Melanocyte of skin (primary cell): ENCODE measurements around a stretch of chr6.

- CAGE, long polyA plus RNA, 2 experiments: no peak in any of the 2 experiments
These were observed 9.8 kb downstream of the CCDC167 start for GRCh38 chr6:37489883-37490349.

DNA sequence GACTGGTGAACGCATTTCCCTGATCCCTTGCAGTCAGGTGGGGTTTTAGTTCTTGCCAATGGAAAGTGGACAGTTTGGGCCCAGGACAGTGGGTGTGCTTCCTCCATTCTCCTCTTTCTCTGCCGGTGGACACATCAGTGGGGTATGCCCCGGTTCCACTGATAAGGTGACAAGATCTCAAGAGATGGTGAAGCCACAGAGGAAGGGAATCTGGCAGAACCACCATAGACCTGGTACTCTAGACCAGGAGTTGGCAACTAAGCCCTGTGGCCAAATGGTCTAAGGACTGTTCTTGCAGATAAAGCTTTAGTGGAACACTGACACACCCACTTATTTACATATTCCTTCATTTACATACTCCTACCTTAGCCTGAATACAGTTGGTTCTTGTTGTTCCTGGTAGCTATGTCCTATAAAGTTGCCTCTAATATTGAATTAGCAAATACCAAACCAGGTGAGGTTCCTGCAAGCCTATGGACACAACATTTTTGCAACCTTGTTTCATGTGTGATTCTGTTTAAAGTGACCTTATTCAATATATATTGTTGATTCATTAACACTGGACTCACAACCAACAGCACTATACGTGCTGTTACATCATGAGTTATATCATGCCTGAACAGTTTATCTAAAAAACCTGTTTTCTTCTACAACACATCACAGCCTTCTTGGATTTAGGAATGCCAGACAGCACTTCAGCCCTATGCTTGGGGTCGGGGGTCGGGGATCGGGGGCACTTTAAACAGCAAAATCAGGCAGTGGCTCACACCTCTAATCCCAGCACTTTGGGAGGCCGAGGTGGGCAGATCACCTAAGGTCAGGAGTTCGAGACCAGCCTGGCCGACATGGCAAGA lies 2.6 kb downstream of the CCDC167 start:
- CAGE, long polyA plus RNA, 2 experiments: no peak in any of the 2 experiments

DNA sequence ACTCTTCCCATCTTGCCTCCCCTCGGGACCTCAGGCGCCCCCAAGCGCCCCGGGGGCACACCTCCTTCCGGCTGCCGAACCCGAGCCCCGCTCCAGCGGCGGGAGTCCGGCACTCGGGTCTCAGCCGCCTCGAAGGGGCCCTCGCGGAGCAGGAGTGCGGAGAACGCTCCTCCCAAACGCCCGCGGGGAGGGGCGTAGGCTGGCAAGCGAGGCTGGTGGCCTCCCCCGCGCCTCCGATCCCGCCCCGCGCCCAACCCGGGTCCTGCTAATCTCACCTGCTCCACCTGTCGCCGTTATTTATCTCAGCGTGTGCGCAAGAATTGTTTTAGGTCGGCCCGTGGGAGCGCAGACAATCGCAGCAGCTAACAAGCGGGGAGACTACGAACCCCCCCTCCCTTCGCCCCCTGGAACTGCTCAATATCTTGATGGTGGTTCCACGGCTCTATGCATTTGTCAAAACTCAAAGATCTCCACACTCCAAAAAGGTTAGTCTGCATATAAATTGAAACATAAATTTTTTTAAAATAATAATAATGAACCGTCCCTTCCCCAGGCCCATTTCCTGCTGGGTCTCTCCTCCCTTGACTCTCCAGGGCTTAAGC lies 1.3 kb upstream of the MDGA1 start:
- CAGE, long polyA plus RNA, 2 experiments: no peak in any of the 2 experiments

DNA sequence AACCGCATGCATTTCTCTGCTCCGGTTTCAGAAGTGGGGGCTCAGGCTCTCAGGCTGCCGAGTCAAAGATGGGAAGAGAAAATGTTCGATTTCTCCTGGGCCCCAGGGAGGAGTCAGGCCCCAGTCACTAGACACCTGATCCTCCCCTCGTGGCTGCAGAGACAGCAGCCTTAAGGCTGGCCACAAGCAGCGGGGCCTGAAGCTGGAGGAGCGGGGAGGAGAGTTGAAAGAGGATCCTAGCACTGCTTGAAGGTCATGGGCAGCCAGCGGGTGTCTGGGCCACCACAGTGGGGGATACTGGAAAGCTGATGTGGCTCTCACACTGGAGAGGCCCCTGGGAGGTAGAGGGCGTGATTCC lies 42.2 kb upstream of the ZFAND3 start:
- CAGE, long polyA plus RNA, 2 experiments: no peak in any of the 2 experiments

DNA sequence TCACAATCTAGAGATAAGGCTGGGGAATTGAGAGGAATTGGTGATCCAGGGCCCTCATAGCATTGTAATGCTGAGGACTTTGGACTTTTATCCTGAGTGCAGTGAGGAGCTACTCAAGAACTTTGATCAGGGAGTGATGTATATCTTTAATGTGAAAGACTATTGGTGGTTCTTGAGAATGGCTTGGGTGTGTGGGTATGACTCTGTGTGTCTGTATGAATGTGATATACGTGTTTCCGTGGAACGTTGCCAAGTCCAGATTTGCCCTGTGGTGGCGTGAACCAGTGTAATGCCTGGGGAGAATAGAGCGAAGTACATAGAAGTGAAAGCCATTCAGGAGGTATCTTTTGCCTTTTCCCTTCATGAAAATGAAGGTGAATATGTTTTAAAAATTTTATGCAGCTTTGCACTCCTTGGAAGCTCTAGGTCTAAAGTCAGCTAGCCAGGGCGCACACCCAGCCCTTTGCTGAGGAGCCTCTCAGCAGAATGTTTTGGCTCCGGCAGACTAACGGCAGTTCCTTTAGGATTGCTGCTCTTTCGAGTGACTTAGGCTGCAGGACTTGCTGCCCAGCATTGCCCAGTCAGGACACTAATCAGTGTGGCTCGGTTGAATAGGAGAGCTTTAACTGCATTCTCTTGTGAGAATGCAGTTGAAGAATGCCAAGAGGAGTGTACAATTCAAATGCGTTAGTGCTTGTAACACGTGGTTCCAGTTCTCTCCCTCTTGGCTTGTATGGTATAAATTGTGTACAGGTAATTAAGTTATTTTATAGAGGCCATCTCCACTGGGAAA lies 3.6 kb downstream of the ZFAND3 start:
- CAGE, long polyA plus RNA, 2 experiments: no peak in any of the 2 experiments

- CAGE, long polyA plus RNA, 2 experiments: no peak in any of the 2 experiments
These were observed 12.0 kb downstream of the ZFAND3 start for GRCh38 chr6:37831293-37832085.

DNA sequence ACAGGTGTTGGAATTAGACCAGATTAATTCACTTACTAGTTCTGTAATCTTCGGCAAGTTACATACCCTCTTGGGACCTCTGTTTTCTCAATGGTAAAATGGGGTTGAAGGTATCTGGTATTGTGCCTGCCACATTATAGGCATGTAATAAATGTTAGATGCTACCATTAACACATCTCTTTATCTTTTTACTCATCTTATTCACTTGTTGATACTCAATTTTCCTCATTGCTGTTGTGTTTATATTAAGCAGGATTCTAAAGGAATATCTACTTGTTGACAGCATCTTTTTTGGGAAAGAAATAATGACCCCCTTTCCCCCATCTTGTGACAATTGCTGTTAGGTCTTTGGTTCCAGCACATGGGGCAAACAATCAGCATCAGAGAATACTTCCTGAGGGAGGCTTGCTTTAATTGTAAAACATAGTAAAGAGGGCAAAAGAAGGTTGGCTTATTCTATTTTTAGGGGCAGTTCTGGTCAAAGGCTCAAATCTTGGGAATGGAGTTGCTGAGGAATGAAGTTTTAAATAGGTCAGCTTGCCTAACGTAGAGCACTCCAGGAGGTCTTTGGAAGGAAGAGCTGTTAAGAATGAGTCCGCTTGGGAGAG lies 108.4 kb downstream of the ZFAND3 start:
- CAGE, long polyA plus RNA, 2 experiments: no peak in any of the 2 experiments

DNA sequence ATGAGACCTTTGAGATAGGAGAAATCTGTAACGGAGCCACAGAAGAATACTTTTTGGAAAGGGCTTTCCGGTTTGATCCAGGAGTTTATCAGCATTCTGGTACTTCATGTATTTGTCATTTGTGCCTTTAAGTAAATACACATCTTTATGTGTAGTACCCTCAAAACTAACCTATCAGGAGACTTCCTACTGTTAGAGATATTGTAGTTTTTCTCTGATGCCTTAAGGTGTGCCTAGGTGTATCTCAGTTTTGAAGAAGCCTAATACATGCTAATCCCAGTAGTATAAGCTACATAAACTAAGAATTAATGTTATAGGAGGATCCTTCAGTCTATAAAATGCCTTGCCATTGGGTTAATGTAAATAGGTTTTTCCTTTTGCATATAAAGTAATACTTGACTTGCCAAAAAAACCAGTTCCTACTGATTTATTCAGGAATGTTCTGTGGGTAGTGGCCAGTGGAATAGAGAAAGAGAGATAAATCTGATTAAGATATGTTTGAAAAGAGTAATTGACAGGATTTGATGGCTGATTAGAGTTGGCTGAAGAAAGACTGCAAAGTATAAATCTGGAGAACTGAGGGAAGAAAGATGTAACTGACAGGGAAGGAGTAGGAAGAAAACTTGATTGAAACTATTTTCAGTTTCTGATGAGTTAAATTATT lies 273.4 kb downstream of the ZFAND3 start:
- CAGE, long polyA plus RNA, 2 experiments: no peak in any of the 2 experiments

DNA sequence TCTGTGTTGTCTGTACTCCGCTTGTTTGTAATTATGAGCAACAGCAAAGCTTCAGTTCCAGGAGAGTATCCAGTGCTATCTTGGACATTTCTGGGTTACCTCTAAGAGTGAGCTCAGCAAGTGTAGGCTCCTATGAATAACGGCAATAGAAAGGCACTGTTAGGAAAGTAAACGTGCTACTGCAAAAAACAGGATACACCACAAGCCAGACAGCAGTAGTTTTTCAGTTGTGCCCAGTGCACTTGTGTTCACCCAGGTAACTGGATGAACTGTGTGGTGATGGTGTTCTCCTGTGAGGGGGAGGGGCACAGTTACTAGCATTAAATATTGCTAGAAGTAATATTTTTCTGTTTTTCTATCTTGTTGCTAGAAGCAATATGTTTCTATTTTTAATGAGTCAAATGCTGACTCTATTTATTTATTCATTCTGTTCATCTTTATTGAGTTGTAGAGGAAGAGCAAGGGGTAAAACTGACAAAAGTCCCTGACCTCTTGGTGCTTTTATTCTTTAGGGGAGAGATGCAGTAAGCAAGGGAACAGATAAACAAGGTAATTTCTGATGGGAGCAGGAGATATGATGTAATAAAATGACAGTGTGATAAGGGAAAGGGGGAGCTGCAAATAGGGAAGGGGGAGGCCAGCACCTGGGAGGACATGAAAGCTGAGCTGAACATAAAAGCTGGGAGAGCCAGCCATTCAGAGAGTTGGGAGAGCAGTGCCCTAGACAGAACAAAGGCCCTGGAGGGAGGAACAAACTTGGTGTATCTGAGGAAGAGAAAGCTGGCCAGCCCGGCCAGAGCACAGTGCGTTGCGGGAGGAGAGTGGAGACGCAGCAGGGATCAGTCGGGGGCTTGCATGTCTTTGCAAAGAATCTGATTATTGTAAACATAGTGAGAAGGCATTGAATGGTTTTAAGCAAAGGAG lies 317.8 kb downstream of the ZFAND3 start:
- CAGE, long polyA plus RNA, 2 experiments: no peak in any of the 2 experiments

DNA sequence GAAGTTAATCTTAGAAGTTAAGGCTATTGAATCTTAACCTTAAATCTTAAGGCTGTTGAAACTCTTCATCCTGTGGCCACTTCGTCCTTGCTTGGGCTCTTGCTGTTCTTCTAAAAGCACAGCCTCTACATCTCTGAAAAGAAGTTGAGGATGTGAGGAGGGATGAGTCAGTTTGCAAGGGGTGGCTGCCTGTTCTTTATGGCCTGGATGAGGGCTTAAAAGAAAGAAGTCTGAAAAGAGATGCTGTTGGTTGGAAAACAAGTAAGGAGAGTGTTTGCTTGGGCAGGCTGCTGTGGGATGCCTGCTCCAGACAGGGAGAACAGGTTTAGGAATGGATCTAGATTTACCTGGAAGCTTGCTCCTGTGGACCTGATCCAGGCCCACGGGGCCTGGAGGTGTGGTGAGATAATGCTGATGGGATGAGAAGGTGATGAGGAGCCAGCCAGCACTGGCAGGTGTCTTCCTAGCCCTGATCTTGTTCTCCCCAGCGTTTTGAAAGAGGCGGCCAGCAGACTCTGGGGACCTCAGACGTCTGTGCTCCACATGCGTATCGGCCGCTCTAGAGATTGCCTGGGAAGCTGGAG lies 331.1 kb downstream of the ZFAND3 start:
- CAGE, long polyA plus RNA, 2 experiments: no peak in any of the 2 experiments

GRCh38 chr6:38155662-38156475 lies 336.3 kb downstream of the ZFAND3 start:
- CAGE, long polyA plus RNA, 2 experiments: no peak in any of the 2 experiments

GRCh38 chr6:38158419-38159186 lies 339.1 kb downstream of the ZFAND3 start:
- CAGE, long polyA plus RNA, 2 experiments: no peak in any of the 2 experiments

DNA sequence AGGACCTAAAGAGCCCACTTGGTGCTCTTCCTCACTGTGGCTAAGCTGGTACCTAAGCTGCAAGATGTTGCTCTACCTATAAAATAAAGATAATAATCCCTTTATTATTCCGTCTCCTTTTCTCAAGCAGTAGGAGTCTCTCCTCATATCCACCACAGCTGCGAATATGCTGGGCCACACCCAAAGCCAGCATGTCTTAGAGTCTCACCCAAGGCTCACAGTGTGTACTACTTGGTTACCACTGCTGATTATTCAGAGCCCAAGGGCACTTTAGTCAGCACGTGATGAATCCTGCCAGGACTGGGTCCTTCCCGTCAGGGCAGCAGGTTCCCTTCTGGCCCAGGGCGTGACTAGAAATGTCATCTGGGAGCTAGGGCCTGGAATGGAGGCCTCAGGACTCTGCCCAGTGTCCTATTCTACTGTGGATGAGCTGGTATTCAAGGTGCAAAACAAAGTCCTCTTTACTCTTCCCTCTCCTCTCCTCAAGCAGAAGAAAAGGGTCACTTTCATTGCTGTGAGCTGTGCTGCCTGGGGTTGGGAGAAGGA lies 320.4 kb downstream of the BTBD9 start:
- CAGE, long polyA plus RNA, 2 experiments: no peak in any of the 2 experiments

DNA sequence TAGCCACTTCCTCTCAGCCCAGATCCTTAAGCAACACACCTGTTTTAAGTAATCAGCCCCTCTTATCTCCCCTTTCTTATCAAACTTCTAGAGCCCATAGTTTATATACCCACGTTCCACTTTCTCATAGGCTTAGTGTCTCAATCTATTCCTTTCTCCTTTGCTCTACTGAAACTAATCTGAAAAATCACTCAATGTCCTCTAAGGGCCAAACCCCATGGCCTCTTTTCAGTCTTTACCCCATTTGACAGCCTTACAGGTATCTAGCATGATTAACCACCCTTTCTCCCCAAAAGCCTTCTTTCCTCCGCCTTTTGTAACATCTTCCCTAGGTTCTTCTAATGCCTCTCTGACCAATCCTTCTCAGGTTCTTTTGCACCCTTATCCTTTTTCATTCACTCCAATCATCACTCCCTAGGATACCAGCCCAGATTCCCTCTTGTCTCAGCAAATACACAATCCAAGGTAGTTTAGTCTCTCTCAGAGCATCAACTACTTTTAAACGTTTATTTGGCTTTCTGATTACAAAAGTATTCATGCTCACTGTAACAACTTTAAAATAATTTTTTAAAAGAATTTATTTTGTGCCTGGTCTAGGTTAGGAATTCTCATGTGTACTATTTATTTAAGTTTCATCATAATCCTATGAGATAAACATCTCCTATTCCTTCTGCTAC lies 239.4 kb downstream of the BTBD9 start:
- CAGE, long polyA plus RNA, 2 experiments: no peak in any of the 2 experiments

- CAGE, long polyA plus RNA, 2 experiments: no peak in any of the 2 experiments
These were observed 35.7 kb downstream of the BTBD9 start for GRCh38 chr6:38603950-38604517.

DNA sequence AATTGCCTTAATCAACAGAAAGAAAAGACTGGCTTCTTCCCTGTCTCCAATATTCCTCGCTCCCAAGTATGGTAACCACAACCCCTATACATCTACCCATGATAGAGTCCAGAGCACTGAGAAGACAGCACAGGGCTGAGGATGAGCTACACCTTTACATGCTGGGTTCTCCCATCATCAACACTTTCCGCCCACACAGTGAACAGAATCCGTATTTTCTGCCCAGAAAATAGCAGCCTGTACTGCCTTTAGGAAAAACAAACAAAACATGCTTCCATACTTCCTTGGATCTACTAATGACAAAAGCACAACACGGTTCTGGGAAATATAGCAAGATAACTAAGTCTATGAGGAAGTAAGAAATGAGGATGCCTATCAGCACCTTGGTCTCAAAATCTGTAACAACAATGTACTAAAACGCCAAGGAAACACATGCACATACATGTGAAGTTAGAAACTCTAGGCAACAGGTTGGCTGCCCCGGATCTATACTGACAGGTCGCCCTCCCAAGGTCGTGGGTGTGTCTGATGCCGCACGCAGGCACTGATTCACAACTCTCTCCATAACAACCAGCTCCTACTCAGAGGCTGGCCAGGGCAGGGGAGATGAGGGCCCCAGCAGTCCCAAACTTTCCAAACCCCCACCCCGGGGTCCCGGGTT lies 816 bp downstream of the BTBD9 start:
- CAGE, long polyA plus RNA, 2 experiments: no peak in any of the 2 experiments

DNA sequence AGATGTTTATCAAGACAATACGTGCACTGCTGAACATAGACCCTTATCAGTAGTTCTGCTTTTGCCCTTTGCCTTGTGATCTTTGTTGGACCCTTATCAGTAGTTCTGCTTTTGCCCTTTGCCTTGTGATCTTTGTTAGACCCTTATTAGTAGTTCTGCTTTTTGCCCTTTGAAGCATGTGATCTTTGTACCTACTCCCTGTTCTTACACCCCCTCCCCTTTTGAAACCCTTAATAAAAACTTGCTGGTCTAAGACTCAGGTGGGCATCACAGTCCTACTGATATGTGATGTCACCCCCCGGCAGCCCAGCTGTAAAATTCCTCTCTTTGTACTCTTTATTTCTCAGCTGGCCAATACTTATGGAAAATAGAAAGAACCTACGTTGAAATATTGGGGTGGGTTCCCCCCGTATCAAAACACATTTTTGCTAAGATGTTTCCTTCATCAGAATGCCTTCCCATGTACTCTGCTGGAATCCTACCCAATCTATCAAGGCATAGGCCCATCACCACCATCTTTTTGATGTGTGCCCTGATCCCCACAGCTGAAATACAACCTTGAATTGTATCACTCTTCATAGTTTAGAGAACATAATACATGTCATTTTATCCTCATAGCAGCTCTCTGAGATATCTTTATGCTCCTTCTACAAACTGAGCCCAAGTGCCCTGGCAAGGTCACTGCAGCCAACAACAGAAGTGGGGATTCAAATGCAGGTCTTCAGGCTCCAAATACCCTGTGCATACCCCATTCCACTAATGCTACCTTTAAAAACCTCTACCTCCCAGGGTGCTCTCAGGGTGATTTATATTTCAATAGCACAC lies 2.9 kb downstream of the GLO1 start:
- CAGE, long polyA plus RNA, 2 experiments: no peak in any of the 2 experiments

GRCh38 chr6:38713509-38714263 lies 1.4 kb upstream of the DNAH8 start:
- CAGE, long polyA plus RNA, 2 experiments: no peak in any of the 2 experiments

GRCh38 chr6:39169626-39170505 lies 54.9 kb upstream of the SAYSD1 start:
- CAGE, long polyA plus RNA, 2 experiments: no peak in any of the 2 experiments

- CAGE, long polyA plus RNA, 2 experiments: no peak in any of the 2 experiments
These were observed 7.3 kb downstream of the KCNK5 start for GRCh38 chr6:39221595-39222787.